ENCODE data around the genes UBA7, CAMKV, MST1R and HYAL1.

GRCh38 chr3:49802778-49802941 lies 401 bp upstream of the INKA1 start:
- PRO-cap, result no peak

GRCh38 chr3:49813804-49814566 lies at the start of gene UBA7:
Gene UBA7 (minus strand): TSS chr3:49813953.
- PRO-cap, result bidirectional peak, plus-strand start at chr3:49814003, minus-strand start at chr3:49813913

GRCh38 chr3:49869531-49870088 lies at the start of gene CAMKV:
Gene CAMKV (minus strand): TSS chr3:49869906.
- PRO-cap, result no peak

GRCh38 chr3:49882044-49882534 lies 12.4 kb upstream of the CAMKV start:
- PRO-cap, result no peak

GRCh38 chr3:49898942-49899305 lies 4.7 kb downstream of the MST1R start:
- PRO-cap, result no peak

DNA sequence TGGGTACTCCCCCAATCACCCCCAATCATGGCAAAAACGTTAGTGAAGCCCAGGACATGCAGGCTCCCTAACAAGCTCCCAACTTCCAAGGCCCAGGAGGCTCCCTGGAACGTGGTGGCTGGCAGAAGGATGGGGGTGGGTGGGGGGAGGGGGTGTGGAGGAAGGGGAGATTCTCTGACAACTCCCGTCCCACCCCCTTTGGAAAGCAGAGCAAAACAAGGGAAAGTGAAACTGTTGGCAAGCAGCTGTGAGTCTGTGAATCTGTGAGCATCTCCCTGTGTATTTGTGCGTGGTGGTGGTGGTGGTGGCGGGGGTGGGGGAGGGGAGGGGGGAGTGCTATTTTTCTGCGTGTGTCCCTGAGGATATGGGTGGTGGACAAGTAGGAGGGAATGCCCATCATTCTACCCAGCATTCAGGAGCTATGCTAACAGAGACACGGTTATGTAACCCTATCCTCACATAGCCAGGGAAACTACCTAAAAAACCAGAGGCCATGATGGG lies 2.0 kb downstream of the MST1R start:
- PRO-cap, result bidirectional peak, plus-strand start at position 244 of the sequence, minus-strand start at position 255 of the sequence

DNA sequence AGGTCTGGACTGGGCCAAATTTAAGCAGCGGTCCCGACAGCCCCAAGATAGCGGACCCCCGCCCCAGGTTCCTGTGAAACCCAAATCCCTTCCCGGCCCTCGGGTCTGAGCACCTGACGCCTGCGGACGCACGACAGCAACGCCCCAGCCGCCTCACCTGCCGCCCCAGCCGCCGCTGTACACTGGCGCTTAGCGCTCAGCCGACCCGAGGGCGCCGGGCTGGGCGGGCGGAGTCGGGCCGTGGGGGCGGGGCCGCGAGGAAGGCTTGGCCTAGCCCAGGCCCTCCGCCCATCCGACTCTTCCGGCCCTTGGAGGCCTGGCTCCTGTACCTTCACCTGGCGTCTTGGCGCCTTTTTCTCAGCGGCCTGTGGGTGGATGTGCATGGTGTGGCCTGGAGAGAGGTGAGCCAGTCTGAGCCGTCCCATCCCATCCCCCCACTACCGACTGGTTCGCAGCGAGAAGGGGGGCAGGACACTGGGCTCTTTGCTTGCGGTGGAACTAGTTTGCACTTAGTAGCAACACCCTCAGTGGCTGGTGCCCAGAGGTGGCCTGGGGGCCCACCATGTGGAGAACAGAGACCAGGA lies at the start of gene MST1R:
TSS of gene MST1R (minus strand) at position 184 of the 584 bp plus-strand sequence.
- PRO-cap, result bidirectional peak, plus-strand start at position 360 of the sequence, minus-strand start at position 184 of the sequence

DNA sequence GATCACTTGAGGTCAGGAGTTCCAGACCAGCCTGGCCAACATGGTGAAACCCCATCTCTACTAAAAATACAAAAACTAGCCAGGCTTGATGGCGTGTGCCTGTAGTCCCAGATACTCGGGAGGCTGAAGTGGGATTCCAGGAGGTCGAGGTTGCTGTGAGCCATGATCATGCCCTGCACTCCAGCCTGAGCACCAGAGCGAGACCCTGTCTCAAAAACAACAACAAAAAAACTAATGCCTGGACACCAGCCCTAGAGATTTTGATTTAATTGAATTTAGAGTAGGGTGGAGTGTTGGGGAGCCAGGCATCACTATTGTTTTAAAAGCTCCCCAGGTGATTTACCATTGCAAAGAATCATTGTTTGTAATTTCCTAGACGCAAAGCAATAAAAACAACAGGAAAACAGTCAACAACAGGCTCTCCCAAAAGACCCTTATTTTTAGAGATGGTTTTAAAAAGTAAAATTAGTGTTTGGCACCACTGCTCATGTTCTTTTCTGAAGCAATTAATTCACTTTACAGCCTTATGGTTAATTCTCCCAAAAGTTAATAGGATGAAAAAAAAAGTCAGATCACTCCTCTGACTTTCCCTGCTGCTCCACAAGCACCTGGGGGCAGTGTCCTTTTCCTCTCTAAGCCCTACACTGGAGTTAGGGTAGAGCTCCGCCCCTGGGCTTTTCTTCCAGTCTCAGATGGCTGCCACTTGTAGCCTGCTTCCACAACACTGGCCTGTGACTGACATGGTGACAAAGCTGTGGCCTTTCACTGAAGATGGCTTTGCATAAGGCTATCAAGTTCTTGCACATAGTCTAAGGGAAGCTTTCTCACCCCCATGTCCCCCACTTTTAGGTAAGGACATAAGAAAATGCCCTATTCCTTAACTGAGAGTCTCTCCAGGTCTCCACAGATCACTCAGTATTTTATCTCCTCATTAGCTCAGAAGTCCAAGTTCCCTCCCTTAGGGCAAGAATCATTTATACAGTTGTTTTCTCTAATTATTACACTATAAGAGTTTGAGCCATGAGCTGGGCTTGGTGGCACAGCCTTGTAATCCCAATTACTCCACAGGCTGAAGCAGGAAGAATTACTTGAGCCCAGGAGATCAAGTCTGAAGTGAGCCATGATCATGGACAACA lies 1.2 kb upstream of the MON1A start:
- PRO-cap, result no peak

GRCh38 chr3:50151772-50152283 lies 3.3 kb upstream of the SEMA3F start:
- PRO-cap, result no peak

- PRO-cap, result no peak
Measured at GRCh38 chr3:50157743-50158572, 2.8 kb downstream of the SEMA3F start.

DNA sequence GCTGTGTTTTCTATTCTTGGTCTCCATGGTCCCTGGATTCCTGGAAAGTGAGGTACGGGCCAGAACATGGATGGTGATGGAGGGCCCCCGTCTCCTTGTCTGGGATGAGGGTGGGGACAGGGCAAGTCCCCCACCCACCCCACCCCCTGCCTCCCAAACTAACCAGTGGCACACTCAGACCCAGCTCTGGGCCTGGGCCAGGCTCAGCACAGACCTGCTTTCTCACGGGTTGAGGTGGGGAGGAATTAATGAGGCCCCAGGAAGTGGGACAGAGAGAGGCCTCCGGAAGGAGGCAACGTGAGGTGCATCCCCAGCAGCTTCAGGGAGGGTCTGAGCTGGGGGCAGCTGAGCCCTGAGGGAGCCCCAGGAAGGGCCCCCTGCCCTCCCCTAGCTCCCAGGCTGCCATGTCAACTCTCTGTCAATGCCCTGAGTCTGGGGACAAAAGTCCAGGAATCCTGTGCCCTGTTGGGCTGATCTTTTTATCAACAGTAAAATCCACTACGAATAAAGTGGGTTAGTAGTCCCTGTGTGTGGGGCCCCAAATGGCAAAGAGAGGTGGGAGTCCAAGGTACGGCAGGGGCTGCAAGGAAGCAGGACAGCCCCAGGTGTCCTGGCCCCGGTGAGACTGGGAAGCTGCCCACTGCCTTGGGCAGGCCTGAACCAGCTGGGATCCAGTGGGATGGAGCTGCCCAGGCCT lies 14.9 kb upstream of the GNAI2 start:
- PRO-cap, result no peak

GRCh38 chr3:50226851-50227910 lies 8.8 kb upstream of the GNAI2 start:
- PRO-cap, result bidirectional peak, plus-strand start at chr3:50227639, minus-strand start at chr3:50227519

DNA sequence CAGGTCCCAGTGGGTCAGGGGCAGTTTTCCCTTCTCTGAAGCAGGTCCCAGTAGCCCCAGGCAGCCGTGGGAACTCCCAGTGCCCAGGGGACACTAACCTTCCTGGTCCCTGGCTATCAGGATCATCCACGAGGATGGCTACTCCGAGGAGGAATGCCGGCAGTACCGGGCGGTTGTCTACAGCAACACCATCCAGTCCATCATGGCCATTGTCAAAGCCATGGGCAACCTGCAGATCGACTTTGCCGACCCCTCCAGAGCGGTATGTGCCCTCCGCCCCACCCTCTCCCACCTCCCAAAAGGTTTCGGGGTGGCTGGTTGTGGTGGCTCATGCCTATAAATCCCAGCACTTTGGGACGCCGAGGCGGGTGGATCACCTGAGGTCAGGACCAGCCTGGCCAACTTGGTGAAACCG lies 16.3 kb downstream of the GNAI2 start:
- PRO-cap, result no peak

DNA sequence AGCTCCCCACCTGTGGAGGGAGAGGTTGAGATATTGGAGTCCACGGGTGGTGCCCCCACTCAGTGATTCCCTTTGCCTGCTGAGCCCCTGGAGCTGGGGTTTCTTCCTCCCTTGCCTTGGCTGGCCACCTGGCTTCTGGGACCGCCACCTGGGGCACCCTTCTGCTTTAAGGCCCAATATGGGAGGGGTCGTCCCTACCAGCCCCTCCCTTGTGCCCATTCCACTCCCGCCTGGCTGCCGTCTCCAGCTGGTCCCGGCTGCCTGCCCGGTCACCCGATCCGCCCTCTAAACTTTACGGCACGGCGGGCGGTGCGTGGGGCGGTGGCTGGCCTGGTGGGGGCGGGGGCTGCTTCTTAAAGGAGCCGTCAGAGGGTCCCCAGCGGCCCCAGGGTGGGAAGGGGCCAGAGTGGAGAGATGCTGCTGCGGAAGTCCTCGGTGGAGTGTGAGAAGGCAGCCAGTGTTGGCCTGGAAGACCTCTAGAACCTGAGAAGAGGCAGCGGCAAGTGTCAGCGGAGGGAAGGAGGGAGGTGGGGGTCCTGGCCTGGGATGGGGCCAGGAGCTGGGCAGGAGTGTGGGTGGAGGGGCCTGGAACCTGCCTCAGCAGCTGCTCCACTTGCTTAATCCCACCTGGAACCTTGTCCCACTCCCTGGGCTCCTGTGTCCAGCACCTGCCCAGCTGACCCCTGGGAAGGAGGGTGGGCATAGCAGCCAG lies 1.5 kb upstream of the SEMA3B start:
- PRO-cap, result bidirectional peak, plus-strand start at position 388 of the sequence, minus-strand start at position 259 of the sequence

DNA sequence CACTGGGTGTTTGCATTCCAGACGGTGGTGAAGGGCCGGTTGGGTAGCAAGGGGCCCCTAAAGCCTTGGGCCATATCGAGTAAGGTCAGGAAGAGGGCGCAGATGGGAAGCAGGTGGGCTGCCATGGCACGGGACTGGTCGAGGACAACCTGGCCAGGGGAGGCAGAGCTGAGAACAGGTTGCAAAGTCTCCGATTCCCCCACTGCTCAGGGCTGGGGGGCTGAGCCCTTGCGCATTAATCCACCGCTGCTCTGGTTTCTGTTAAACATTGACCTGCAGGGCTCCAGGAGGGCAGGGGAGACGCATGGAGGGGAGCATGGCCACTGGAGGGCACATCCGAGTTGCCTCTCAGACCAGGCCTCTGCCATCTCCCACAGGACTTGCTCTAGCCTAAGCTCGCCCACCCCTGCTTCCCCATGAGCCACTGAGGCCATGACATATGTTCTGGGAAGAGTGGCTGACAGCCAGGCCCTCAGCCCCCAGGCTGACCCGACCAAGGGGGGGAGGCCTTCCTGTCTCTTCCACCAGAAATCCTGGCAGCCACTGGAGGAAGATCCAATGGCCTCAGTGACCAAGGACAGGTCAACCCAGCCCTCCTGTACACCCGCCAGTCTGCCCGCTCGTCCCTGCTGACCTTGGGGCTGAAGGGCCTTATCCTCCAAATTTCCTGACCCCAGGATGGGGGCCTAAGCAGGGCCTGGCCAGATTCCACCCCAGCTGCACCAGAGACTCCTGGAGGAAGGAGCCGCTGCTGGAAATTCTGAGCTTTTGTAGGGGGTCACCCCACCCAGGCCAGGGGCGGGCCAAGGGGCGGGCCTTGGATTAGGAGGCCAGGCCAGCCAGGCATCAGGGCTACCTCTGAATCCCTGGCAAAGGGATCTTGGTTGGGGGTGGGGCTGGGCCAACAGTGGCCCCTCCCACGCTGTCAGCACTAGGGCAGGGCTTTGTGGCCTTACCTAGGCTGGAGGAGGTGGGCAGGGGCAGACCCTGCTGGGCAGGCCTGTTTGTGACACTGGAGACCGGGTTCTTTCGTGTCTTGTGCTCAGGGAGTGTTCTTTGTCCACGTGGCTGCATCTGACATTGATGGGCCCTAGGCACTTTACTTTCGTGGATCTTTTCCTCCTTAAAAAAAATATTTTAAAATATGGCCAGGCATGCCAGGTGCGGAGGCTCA lies at the start of gene HYAL1:
TSS of gene HYAL1 (minus strand) at position 743 of the 1,174 bp plus-strand sequence.
- PRO-cap, result bidirectional peak, plus-strand start at position 983 of the sequence, minus-strand start at position 744 of the sequence

GRCh38 chr3:50321619-50322316 lies 777 bp downstream of the HYAL2 start:
- PRO-cap, result bidirectional peak, plus-strand start at chr3:50322109, minus-strand start at chr3:50321777

GRCh38 chr3:50323449-50324292 lies 1.1 kb upstream of the HYAL2 start:
- PRO-cap, result no peak

GRCh38 chr3:50336914-50337916 lies 3.4 kb downstream of the RASSF1 start:
- PRO-cap, result bidirectional peak, plus-strand start at chr3:50337201, minus-strand start at chr3:50337090; bidirectional peak, plus-strand start at chr3:50337619, minus-strand start at chr3:50337450

GRCh38 chr3:50395159-50395475 lies 35.8 kb upstream of the TMEM115 start:
- PRO-cap, result unidirectional peak, plus-strand start at chr3:50395278

DNA sequence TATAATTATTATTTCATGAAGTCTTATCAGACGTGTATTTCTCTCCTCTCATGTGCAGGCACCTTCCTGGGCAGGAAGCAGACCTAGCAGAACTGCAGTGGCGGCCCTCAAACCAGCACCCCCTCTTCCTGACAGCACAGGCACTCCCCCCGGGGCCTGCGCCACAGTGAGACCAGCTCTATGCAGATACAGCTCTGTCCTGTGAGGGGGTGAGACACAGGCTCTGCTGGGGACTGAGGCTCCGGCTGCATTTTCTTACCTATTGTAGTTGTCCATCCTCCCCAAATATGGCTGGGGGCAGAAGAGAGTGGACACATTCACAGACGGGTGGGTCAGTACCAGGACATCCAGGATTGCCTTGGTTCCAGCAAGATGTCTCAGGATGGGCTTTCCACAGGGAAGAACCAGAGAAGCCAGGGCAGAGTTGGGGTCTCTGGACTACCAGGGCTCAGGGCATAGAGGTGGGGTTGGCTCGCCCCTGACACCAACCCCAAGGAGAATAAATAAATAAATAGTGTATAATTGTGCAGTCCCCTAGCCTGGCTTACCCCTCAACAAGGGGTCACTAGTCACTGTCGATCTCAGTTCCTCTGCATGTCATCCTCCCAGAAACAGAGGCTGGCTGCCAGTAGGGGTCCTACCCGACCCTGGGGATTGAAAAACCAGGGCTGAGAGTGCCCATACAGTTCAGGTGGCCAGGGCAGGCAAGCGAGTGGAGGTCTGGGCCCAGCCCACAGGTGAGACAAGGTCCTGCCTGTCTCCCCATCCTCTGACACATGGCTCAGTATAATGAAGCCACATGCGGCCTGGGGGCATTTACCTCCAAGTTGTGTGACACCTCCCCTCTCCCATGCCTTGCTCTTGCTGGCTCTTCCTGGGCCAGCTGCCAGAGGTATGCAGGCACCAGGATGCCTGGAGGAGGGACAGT lies 4.7 kb downstream of the CISH start:
- PRO-cap, result unidirectional peak, plus-strand start at position 191 of the sequence